Penis (tissue), 1 donor: ENCODE measurements around the genes CALML6, GABRD and FAAP20.

DNA sequence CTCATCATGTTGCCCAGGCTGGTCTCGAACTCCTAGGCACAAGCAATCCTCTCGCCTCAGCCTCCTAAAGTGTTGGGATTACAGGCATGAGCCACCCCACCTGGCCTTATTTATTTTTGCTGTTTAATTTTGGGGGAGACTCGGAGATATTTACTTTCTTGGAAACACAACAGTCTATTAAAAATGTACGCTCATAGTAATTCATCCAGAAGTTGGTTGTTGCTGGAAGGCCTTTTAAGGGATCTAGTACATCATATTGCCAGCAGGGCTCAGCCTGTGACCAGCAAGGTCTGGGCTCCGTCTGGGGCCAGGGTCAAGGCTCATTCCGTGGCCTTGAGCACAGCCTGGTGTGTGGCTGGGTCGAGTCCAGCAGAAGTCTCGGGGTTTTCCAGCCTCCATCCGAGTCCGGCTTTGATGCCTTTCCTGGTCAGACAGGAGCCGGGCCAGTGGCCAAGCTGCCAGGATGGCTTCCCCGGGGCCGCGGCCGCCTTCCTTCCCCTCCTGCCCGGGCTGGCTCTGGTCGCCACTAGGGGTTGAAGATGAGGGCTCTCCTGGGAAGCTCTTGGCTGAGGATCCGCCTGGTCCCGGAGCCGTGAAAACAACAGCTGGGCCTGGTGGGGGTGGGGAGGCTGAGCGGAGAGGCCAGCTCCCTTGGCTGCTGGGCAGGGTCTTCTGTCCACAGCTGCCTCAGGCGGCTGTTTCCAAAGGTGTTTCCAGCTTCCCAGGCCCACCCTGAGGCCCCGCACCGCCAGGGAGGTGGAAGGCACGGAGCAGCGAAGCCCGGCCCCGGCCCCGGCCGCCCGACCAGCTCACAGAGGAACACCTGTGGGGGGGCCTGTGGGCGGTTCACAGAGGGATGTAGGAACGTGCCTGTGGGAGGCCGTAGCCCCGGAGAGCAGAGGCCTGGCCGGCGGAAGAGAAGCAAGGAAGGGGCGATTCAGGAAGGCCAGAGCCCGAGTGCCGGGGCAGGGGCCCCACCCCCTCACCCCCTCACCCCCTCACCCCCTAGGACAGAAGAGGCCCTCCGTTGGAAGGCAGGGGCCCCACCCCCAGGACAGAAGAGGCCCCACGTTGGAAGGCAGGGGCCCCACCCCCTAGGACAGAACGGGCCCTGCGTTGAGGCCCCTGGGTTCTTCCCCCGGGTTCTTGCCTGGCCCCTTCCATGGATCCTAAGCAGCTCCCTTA lies 4.8 kb downstream of the TMEM88B start:
- PRO-cap = unidirectional peak, plus-strand start at position 623 of the sequence

- PRO-cap = no peak
Observed at GRCh38 chr1:1554269-1555248, 14.1 kb upstream of the TMEM240 start.

GRCh38 chr1:1628614-1629366 lies 3.2 kb upstream of the MMP23B start:
- PRO-cap = unidirectional peak, plus-strand start at chr1:1628994

GRCh38 chr1:1647640-1648210 lies 11.1 kb downstream of the CDK11B start:
- PRO-cap = no peak

DNA sequence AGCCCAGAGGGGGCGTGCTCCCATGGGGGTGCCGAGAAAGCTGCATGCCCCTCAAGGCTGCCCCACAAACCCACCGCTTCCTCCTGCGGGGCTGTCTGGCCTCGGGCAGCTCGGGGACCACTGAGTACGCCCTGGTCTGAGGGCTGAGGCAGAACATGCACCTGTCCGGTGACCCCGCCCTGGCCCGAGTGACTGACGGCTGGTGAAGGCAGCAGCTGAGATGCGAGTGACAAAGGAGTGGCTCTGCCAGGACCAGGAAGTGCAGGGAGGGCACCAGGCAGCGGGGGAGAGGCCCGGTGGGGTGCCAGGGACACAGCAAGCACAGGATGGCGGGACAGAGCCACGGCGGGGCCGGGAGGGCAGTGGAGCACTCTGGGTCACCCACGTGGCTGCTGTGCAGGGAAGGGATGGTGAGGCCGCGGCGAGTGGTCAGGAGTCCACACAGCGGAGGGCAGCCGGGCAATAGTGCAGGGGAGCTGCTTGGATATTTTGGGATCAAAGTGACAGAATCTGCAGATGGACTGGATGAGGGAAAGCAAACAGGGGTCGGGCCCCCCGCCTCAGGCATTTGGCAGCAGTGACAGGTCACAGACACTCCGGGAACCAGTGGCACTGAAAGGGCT lies 18.5 kb downstream of the NADK start:
- PRO-cap = no peak

DNA sequence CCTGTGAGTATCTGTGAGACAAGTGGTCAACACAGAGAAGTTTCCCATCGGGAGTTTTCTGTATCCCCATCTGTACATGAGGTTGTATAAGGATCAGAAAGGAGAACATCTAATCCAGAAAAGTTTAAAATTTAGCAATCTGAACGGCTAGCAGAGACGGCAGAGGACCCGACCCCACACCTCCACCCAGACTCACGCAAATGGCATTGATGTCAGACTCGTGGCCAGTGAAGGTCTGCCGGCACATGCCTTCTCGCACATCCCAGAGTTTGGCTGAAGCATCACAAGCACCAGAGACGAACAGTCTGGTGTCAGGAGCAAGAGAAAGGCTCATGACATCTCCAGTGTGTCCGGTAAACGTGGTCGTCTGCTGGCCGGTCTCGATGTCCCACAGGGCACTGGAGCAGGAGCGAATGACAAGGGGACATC lies 11.9 kb upstream of the NADK start:
- PRO-cap = no peak

DNA sequence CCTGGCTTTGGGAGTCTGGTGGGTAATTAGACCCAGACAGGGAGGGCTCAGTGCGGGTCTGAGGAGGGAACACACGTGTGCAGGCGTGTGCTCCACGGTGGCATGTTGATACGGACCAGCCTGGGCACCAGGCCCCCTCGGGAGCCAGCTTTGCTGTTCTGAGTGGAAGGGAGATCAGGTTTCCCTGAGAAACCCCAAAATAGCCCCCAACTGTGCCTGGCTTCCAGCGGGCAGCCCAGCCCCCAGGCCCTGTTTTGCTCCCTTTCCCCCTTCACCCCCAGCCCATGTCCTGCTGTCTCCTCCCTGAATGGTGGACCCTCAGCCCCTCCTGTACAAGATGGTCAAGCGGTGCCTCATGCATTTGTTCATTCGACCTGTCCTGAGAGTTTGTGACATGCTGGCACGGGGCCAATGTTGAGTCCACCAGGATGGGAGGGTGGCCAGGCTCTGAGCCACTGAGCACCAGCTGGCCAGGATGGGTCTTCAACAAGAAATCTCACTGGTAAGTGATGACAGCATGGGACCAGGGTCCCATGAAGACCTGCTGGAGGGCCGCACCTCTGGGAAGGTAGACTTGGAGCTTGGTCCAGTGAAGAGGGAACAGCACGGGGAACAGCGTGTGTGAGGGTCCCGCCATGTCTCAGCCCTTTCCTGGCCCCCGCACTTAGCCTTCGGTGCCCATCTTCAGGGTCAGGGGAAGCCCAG lies at the start of gene CALML6:
Gene CALML6 (plus strand): TSS at position 455 of the 705 bp plus-strand sequence.
- PRO-cap = no peak

- PRO-cap = no peak
Observed at GRCh38 chr1:1923051-1923487, 4.0 kb upstream of the TMEM52 start.

- PRO-cap = no peak
Observed at GRCh38 chr1:2019037-2019587, at the start of gene GABRD. Gene GABRD (plus strand): TSS chr1:2019345.

- PRO-cap = no peak
Observed at GRCh38 chr1:2025498-2026198, 6.5 kb downstream of the GABRD start.

DNA sequence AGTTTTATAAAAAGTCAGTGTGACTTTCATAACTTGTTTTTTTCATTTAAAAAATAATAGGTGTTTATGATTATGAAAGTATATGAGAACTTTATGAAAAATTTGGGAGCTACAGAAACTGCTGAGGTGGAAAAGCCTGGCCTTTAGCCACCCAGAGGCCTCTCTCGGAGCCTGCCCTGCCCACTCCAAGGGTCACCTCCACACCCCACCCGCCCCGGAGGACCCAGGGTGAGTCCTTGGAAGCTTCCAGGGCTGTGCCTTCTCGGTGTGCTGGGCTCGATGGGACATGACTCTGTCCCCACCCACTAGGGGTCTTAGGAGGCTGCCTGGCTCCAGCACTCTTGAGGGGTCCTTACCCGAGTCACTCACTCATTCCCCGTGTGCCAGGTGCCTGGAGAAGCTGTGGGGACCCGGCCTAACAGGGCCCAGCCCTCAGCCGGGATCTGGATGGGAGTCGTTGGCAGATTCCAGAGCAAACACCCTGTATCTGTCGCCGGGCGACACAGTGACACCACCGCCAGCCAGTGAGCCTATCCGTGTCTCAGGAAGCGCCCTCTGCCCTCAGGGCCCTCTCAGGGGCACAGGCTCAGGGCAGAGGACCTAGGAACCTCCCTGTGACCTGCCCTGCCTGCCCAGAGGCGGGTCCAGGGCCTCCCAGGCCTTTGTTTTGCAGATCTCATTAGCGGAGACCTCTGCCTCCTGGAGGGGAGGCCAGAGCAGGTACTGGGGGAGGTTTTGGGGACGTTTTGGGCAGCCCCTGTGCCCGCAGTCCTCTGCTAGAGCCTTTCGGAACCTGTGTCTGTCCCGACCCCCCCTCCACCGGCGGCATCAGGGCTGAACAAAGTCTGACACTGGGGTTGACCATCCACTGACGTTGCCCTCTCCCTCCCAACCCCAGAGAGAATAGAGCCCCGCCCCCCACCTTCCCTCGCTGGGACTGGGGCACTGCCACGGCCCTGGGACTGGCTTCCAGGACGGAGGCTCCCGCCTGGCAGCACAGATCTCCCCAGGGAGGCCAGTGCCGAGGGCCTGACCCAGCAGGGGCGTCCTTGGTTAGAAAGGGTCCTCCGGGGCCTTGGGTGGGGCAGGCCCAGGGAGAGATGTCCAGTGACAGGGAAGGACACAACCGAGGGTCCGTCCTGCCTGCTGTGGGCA lies 3.0 kb upstream of the PRKCZ start:
- PRO-cap = no peak

DNA sequence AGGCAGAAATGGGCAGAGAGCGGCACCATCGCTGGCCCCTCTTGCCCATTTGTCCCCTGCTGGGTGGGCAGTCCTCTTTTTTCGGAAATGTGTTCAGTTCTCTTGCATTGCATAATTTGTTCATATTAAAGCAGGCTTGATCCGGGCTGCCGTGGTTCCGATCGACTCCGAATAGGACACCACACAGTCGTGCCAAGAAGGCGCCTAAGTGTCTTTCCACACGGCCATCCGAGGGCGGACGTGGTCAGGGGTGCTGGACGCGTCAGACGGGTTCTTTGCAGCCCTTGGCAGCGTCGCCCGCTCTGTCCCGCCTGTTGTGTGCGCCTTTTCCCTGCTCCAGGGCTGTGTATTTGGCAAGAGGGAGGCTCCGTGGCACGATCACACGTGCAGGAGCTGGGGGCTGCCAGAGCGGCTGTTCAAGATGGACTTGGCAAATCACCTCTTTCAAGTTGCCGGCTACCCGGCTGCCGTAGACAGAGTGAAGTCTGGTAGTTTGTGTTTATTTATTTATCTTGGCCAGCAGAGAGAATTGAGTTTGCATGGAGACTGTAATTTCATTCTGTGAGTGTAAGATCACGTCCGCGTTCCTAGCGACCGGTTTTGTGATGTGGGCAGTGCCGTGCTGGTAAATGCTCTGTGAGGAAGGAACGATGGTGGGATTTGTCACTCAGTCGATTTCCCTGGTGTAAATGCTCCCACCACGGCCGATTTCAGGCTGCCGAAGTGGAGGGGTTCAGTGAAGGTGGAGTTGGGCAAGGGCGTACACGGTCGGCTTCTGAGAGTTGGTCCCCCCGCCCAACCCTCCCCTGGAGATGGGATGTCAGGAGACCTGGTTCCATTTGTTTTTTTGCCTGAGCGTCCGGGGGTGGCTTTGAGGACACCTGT lies 31.9 kb downstream of the PRKCZ start:
- PRO-cap = no peak

GRCh38 chr1:2092088-2092681 lies 42.0 kb downstream of the PRKCZ start:
- PRO-cap = no peak

- PRO-cap = no peak
Observed at GRCh38 chr1:2110991-2111887, 61.0 kb downstream of the PRKCZ start.

GRCh38 chr1:2137717-2138051 lies 56.9 kb downstream of the FAAP20 start:
- PRO-cap = no peak

DNA sequence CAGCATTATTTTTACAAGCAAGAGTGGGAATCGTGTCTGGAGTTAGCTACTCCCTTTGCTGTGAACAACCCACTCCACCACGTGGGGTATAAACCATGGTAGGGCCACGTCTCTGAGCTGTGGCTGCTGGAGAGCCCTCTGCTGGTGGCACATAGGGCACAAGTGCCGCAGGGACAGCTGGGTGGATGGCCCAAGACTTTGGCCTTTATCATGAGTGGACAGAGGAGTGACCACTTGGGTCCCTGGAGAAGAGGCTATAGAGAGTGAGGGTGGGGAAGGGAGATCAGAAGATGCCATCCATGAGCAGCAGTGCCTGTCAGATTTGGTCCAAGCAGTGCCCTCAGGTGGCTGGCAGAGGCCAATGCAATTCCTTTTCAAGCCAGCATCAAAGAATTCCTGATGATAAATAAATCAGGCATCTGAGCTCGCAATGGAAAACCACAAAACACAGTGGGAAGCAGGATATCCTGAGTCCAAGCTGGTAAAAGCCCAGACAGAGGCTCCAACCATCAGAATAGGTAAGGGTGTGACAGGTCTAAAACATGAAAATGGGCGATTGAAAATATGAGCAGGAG lies 54.7 kb downstream of the FAAP20 start:
- PRO-cap = no peak

DNA sequence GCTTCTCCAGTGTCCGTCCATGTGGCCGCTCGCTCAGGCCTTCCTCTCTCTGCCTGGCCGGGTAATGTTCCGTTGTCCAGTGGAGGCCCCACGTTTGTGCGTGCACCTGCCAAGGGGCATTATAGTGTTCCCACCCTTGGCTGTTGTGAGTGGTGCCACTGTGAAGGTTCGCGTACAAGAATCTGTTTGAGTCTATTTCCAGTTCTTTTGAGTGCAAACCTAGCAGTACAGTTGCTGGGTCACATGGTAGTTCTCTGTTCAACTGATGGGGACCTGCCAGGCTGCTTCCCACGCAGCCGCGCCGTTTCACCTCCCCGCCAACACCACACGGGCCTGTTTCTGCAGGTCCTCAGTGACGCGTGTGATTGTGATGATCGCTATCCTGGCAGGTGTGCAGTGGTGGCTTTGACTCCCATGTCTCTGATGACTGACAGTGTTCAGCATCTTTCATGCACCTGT lies 41.8 kb downstream of the FAAP20 start:
- PRO-cap = no peak

DNA sequence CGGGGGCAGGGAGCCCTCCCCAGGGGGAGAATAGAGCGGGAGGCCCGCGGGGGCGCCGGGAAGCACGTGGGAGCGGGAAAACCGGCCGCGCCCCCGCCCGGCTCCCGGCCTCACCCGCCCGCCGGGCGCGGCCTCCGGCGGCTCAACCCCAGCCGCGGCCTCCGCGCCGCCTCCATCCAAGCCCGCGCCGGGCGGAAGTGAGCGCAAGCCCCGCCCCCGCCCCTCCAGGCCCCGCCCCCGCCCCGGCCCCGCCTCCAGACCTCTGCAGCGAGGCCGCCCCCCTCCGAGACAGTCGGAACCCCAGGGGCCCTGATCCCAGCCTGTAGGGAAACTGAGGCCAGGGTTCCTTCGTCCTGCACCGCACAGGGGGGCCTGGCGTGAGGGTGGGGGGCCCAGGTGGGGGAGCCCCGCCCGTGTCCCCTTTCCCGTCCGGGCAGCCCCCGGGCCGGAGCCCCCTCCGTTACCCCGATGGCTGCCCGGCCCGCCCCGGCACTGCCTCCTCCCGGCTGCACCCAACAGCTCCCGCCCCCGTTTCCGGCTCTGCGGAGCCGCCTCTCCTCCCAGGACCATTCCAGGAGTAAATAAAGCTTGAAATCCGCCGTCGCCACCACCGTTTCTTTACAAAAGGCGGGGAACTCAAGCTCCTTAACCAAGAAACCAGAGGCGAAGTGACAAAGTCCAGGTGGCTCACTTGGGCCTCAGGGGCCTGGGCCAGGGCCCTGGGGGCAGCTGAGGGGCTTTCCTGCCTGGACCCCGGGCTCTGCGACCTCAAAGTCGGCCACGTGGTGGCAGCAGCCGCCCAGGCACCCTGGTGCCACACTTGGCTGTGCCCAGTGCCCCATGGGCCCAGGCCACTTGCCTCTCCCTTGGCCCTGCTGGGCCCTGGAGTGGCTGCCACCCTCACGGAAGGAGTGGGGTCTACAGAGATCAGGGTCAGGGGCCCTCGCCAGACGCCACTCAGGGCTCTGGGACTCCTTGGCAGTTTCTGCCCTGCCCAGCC lies at the start of gene FAAP20:
Gene FAAP20 (minus strand): TSS at position 199 of the 1,000 bp plus-strand sequence.
- PRO-cap = bidirectional peak, plus-strand start at position 267 of the sequence, minus-strand start at position 126 of the sequence; bidirectional peak, plus-strand start at position 584 of the sequence, minus-strand start at position 494 of the sequence

DNA sequence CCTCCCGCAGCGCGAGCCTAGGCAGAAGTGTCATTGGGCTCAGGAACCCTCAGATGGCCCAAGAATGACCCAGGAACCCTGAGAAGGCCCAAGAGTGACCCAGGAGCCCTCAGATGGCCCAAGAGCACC lies 14.7 kb upstream of the SKI start:
- PRO-cap = no peak

DNA sequence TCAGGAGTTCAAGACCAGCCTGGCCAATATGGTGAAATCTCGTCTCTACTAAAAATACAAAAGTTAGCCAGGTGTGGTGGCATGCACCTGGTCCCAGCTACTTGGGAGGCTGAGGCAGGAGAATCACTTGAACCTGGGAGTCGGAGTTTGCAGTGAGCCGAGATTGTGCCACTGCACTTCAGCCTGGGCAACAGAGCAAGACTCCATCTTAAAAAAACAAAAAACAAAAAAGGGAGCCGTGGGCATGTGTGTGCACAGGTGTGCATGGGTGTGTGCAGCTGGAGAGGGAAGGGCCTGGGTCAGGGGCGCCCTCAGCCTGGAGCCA lies 18.9 kb downstream of the SKI start:
- PRO-cap = no peak